WTC11 (cell line): Measurements from ENCODE around the genes PKM, PARP6 and HCN4.

DNA sequence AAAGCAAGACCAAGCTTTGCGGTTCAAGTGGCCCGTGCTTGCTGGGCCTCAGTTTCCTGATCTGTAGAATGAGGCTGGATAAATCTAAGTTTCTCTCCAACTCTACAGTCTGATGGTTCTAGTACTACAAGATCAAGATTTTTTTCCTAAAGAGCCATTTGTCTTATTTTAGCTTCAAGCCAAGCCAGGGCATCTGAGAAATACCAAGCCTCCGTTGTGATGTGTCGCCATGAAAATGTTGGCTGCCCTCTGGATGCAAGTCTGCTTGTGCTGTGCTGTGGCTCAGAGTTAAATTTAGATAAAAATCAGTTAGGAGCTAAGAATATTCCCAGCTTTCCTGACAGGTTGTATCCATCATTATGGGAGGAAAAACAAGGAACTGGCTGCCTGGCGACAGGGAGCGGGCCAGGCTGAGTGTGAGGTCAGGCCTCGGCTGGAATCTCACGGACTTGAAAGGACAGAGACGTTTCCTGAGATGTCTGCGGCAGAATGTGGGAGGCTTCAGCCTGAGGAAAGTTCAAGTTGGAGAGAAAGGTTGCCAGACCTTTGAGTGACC is 213.7 kb downstream of the THSD4 start:
- PRO-cap: no peak

DNA sequence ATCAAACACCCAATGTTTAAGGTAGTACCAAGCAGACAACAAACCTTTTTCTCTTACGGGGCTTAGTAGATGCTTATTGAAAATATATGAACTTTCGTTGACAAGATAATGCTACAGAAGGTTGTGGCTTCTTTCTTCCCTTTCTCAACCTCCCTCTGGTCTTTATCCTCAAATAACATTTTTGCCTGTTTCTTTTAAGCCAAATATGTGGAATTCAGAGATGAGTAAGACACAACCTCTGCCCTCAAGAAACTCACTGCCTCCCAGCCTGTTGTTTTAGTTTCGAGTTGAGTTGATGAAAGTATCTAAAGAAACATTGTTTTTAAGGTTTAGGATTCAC is 218.5 kb downstream of the THSD4 start:
- PRO-cap: no peak

- PRO-cap: no peak
These were observed 296.8 kb downstream of the THSD4 start for GRCh38 chr15:71411732-71412761.

GRCh38 chr15:71781337-71782165 is 28.8 kb upstream of the NR2E3 start:
- PRO-cap: no peak

GRCh38 chr15:71925395-71925750 is 115.0 kb downstream of the NR2E3 start:
- PRO-cap: no peak

GRCh38 chr15:72086372-72086721 is 31.6 kb downstream of the MYO9A start:
- PRO-cap: no peak

GRCh38 chr15:72208422-72209052 is 10.9 kb upstream of the GRAMD2A start:
- PRO-cap: no peak

GRCh38 chr15:72231031-72232172 is at the start of gene PKM:
Gene PKM (minus strand): TSS chr15:72231190.
- PRO-cap: bidirectional peak, plus-strand start at chr15:72231520, minus-strand start at chr15:72231190

DNA sequence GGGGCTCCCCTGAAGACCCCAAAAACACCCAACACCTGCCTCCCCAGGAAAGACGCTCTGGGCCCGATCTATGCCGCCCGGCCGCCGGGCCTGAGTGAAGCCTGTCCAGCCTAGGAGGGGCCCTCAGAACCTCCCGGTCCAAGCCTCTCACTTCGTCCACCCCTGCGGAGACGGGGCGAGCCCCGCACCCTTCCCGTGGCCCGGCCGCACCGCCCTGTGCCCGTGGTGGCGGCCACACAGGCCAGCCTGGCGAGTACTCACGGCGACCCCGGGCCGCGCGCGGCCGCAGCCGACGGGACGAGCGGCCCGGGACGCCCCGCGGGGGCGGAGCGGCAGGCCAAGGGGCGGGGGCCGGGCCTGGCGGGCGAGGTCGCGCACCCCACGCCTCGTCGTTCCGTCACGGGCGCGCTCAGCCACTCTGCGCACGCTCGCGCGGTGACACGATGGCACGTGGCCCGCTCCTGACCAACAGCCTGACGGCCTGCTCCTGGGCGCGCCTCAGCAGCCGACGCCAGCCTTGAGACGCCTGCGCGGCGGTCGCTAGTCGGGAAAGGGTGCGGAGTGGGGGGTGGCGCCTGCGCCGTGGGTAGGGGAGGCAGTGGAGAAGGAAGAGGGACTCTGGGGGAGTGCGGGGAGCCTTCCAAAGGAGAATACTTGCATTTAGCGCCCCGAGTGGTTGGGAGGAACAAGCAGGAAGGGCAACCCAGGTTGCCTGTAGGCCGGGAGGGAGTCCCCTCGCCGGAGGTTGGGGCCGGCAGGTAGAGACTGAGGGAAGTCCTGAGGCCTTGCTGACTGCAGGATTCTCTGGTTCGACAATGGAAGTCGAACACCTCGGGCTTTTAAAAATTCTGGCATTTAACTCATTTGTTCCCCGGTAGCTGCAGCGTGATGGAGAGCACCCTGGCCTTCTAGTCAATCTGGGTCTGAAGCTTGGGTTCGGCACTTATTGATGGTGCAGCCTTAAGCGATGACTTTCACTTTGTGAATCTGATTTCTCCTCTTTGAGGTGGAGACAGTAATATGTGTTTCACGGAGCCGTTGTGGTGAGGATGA is at the start of gene PARP6:
TSS of gene PARP6 (minus strand) at position 313 of the 1,053 bp plus-strand sequence.
- PRO-cap: bidirectional peak, plus-strand start at position 729 of the sequence, minus-strand start at position 313 of the sequence

DNA sequence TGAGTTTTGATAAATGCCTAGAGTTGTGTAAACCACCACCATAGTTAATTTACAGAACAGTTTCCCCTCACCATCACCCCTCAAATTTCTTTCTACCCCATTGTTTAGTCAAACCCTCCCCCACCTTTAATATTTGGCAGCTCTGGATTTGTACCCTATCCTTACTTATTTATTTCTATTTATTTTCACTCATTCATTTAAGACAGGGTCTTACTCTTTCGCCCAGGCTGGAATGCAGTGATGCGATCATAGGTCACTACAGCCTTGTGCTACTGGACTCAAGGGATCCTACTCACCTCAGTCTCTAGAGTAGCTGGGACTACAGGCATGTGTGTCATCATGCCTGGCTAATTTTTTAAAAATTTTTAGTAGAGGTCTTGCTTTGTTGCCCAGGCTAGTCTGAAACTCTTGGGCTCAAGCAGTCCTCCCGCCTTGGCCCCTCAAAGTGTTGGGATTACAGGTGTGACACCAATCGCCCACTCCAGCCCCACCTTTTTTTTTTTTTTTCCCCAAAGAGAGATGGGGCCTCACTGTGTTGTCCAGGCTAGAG is 35.4 kb downstream of the ARIH1 start:
- PRO-cap: no peak

DNA sequence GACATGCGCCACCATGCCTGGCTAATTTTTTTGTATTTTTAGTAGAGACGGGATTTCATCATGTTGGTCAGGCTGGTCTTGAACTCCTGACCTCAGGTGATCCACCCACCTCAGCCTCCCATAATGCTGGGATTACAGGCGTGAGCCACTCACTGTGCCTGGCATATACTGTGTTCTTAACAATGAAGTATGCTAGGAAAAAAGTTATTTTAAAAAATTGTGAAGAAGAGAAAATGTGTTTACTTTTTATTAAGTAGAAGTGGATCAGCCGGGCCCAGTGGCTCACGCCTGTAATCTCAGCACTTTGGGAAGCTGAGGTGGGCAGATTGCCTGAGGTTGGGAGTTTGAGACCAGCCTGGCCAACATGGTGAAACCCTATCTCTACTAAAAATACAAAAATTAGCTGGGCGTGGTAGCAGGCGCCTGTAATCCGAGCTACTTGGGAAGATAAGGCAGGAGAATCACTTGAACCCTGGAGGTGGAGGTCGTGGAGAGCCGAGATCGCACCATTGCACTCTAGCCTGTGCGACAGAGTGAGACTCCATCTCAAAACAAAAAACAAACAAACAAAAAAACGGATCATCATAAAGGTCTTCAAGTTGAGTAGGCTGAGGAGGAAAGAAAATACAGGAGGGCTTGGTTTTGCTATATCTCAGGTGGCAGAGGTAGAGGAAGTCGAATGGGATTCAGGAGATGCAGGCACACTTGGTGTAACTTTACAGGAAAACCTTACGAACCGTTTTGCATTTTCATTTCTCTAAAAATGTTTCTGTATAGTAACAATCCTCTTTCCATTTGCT is 77.2 kb upstream of the GOLGA6B start:
- PRO-cap: no peak

GRCh38 chr15:72784236-72784761 is 741 bp upstream of the ADPGK start:
- PRO-cap: bidirectional peak, plus-strand start at chr15:72784514, minus-strand start at chr15:72784335

GRCh38 chr15:73266288-73266586 is 102.5 kb downstream of the HCN4 start:
- PRO-cap: no peak

DNA sequence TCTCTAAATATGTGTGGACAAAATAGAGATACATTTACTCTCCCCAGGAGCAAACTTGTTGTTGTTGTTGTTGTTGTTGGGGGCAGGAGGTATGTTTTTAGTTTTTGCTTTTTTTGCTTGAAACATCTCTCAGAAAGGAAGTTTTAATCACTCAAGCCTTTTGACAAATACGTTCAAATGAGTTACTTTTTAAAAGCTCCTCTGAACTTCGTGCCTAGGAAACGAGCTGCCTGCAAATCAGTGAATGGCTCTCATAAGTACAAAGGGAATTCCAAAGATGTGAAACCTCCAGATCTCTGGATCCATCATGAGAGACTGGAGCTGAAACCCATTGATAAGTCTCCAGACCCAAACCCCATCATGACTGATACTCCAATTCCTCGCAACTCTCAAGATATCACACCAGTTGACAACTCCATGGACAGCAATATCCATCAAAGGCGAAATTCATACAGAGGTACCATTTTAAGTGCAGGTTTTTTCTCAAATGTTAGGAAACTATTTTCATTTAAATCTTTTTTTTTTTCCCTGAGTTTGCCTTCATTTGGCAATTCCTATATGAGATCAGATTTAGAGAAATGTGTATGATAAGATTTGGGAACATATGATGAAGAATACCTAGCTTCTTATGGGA is 80.5 kb downstream of the HCN4 start:
- PRO-cap: no peak

DNA sequence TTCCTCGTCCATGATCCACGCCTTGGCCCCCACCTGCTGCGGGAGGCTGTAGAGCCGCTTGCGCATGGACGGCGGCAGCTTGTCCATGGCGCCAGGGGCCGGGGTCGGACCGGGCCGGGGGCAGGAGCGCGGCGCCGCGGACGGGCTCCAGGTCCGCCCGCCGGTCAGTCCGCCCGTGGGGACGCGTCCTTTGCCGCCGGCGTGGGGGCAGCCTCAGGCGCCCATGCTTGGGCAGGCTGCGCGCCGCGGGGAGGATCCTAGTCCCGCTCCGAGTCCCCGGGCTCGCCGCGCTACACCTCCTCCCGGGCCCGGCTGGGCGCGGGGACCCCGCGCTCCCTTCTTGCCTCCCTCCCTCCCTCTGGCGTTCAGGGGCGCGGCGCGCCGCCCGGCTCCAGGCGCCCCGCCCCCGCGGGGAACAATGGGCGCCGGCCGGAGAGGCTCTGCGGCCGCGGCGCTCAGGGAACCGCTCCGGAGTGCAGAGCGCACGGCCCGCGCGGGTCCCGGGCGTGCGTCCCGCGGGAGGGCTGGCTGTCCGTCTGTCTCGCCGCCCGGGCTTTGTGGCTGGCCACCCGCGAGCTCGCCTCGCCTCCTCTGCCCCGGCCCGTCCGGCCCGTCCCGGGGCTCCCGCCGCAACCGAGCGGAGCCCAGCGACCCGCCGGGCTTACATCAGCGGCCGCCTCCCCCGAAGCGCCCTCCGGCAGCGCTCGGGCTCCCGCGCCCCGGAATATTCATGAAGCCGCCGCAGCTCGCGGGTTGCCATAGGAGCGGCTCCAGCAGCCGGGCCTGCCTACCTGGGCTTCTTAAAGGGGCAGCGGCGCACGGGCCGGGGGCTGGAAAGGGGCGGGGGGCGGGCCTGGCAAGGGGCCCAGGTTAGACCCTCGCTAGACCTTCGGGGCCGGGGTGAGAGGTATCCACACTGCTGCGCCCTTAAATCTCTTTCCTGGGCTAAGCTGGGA is at the start of gene HCN4:
TSS of gene HCN4 (minus strand) at position 775 of the 956 bp plus-strand sequence.
- PRO-cap: bidirectional peak, plus-strand start at position 418 of the sequence, minus-strand start at position 314 of the sequence; bidirectional peak, plus-strand start at position 884 of the sequence, minus-strand start at position 637 of the sequence

GRCh38 chr15:73374777-73375256 is 6.1 kb upstream of the HCN4 start:
- PRO-cap: no peak

DNA sequence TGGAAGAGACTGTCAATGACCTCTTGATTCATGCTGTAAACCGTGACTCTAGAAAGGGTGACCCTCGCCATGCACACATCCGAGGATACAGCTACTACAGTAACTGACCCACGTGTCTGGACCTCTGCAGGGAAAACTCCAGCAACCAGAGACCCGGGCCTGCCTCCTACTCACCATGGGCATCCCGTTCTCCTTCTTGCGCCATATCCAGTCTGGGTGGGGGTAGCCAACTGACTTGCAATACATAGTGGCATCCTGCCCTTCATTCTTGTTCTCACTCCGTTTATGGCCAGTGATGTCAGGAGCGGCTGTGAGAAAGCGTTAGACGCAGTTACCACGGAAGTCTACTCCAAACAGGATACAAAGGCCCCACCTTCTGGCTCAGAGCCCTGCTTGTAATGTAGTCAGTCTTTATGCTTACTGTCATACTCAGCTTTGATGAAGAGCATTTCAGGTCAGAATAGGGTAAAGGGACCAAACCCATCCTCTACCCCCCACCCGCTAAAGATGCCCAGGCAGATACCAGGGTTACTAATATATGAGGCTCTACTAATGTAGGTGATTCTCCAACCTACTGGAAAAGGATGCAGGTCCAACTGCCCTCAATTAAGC is 59.6 kb downstream of the NPTN start:
- PRO-cap: no peak

DNA sequence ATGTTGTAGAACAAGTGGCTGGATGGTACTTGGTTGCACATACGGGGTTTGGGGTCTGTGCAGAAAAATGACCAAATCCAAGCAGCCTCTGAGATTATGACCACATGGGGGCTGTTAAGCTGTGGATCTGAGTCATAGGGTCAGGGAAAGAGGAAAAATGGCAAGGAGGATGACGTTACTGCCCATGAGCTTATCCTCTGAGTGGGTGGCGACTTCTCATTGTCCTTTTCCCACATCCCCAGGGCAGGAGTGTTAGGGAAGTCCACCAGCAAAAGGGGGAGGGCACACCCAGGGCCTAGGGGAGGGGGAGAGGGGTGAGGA is 2.5 kb downstream of the CD276 start:
- PRO-cap: no peak

GRCh38 chr15:73889352-73889795 is 16.0 kb downstream of the TBC1D21 start:
- PRO-cap: no peak

GRCh38 chr15:73939057-73939622 is 12.9 kb downstream of the LOXL1 start:
- PRO-cap: no peak